LUHMES (cell line): Measurements from ENCODE around the gene PSD2.

DNA sequence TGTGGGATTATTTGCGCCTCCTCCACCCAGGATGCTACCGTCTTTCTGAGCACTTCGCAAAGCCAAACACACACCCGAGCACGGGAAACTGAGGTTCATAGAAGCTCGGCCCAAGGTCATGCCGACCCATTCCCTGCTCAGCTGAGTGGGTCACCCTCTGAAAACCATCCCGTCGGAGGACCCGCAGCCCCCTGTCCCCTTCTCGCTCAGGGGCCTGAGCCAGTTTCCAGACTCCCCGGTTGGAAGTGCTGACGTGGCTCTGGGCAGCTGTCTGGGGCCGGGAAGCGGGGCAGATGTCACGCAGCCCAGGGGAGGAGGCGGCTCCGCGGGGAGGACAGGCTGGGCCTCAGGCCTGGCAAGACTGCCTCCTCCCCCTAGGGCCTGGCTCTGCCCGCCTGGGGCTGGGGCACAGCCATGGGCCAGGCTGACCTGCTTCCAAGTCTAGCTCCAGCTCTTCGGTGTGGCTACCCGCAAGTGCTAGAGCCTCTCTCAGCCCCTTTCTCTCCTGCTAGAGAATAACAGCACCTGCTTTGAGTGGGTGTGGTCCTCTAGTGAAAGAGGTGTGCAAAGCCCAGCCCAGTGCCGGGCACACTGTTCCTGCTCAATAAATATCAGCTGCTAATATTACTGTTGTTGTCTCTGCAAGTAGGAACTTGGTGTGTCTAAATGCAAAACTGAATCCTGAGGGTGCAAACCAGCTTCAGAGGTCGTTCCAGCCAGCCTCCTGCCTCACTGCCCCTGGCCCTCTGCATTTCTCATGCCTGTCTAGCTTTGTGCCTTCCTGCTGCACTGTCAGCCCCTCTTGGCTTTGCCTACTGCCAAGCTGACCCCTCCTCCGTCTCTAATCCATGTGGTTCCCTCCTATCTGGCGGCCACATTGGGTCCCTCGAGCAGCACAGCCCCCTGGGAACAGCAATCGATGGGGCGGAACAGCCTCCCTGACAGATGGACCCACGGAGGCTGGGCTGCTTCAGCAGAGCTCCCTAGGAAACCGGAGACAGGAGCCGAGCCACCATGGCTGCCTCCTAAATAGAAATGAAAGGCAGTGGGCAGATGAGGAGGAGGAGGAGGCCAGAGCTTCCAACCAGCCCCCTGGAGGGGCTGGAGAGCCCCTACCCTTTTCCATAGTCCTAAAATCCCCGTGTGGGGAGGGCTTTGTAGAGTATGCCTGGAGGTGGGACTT is 9.7 kb upstream of the CXXC5 start:
- PRO-cap = bidirectional peak, plus-strand start at position 390 of the sequence, minus-strand start at position 226 of the sequence; bidirectional peak, plus-strand start at position 975 of the sequence, minus-strand start at position 776 of the sequence

GRCh38 chr5:139643417-139644524 is 4.4 kb upstream of the CXXC5 start:
- PRO-cap = no peak

DNA sequence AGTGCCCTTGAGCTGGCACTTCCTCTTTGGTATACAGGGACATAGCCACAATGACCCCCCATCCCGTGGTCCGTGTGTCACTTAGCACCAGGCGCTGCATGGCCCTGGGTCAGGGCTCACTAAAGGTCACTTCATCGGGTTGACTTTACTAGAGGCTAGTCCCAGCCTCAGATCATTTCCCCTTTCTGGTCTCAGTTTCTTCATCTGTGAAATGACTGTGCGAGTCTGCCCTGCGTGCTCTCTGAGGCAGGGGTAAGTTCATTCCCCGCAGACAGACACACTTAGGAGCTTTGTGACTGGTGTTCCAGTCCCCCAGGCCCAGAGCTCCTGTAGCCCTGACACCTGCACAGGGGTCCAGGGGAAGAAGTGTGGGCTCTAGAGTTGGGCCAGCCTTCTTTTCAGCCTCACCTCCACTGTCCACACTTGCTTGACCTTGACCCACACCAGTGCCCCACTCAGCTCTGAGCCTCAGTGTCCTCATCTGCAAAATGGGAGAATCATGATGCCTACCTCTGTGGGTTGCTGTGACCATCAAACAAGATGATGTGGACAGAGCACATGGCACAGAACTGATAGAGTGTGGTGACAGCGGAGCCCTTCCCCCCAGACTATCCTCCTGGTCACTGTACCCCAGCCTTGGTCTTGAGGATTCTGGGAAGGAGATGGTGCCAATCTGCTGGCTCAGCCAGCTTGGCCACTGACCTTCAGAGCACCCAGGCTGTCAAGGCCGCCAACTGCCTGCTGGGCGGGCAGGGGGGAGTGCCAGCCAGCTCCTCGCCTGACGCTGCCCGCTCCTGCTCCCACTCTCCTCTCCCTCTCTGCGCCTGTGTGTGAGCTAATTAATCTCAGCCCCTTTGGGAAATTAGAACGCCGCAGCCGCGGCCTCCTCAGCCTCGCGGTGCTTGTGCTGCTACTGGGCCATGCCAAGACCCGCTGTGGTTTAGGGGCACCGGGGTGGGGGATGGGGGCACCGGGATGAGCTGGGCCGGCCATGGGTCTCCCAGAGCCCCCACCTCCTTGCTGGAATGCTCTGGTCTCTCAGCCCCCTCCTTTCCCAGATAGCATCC is 16.6 kb downstream of the CXXC5 start:
- PRO-cap = no peak

DNA sequence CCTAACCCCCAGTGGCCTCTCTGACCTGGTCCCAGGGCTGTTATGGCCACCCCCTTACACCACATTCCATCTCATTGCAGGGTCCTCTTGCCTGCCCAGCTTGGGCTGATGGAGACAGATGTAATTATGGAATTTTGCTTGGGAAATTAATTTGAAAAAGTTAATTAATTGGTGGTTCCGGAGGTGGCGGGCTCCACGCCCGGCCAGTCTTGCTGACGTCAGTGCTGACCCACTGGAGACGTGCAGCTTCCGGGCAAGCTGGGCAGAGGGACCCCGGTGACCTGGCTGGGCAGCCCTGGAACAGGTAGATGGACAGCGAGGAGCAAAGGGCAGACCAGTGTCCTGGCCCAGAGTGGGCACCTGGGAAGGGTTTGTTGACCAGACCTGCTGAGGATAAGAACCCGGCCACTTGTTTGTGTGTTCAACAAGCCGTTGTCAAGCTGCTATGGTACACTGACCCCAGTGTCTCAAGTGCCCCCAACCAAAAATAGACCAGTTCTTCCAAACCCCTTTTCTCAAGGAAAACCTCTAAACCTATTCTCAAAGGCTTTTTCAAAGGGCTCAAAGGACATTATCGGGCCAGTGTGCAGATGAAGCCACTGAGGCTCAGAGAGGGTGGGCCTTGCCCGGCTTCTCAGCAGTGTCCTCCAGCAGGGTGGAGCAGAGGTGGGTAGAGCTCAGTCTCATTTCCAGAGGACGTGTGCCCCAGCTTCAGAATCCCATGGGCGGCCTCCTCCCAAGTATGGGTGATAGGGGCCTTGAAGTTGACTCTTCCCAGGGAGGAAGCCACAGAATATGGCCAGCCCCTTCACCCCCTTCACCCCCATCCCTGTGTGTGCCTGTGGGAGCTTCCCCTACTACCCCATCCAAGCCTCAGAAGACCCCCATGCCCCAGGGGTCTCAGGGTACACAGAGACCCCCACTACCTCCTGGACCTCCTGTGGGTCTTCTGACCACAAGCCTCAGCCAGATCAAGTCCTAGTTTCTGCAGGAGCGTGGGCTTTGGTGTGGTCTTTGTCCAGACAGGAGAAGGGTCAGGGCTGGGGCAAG is 17.7 kb downstream of the CXXC5 start:
- PRO-cap = no peak

- PRO-cap = no peak
Observed at GRCh38 chr5:139678555-139679515, 30.7 kb downstream of the CXXC5 start.

DNA sequence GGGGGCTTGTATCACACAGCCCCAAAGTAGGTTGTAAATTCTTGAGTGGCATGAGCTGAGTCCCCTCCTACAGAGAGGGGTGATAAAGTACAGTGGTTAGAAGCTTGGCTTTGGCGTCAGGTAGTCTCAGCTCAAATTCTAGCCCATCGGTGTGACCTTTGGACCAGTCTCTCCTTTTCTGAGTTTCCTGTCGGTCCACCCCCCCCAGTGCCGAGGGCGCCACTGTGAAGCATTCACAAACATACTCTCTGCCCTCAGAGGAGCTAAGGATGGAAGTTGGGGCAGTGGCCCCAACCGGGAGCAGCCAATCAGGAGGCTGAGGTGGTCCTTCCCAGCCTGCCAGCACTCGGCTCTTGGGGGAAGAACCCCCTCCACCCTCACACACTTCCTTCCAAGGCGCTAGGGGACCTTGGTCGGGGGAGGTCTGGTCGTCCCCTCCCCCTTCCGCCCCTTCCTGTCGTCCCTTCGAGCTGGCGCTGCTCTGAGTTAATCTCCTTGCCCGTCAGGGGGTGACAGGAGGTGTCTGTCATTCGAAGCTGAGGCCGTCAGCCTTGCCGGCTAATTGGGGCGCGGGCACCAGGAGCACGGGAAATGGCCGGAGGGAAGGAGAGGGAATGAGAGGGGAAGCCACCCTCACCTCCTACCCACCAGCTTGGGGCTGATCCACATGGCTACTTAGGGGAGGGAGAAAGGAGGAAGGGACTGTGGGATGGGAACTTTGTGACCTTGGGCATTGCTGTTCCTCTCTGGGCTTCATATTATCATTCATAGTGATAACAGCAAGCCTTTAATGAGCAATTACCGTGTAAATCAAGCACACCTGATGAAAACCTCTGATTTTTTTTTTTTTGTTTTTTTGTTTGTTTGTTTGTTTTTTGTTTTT is 53.1 kb downstream of the CXXC5 start:
- PRO-cap = no peak

DNA sequence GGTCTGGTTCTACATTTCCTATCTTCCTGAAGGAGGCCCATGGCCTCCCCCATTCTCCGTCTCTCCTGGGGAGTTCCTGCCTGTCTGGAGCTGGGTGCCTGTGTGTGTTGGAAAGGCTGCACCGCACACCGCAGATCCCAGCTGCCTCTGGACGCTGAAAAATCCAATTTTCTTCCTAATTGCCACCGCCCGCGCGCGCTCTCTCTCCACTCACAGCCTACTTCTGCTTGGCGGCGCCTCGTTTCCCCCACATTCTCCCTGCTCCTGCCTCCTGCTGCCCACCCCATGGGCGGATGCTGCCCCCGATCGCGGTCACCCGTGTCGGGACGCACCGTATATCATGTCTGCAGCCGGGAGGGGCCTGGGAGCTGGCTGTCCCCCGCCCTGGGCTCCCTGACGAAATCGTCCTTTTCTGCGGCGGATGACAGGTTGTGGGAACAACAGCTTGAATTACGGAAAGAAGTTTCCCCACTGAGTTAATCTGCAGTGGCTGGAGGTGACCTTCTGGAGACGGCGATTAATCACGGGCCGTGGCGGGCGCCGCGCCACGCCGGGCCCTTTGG is 36.4 kb upstream of the PSD2 start:
- PRO-cap = unidirectional peak, minus-strand start at position 150 of the sequence; bidirectional peak, plus-strand start at position 507 of the sequence, minus-strand start at position 415 of the sequence

GRCh38 chr5:139795208-139796397 is at the start of gene PSD2:
Gene PSD2, plus strand, starts transcription at chr5:139795808.
- PRO-cap = no peak

- PRO-cap = no peak
Observed at GRCh38 chr5:140108379-140108899, 5.5 kb upstream of the PURA start.

DNA sequence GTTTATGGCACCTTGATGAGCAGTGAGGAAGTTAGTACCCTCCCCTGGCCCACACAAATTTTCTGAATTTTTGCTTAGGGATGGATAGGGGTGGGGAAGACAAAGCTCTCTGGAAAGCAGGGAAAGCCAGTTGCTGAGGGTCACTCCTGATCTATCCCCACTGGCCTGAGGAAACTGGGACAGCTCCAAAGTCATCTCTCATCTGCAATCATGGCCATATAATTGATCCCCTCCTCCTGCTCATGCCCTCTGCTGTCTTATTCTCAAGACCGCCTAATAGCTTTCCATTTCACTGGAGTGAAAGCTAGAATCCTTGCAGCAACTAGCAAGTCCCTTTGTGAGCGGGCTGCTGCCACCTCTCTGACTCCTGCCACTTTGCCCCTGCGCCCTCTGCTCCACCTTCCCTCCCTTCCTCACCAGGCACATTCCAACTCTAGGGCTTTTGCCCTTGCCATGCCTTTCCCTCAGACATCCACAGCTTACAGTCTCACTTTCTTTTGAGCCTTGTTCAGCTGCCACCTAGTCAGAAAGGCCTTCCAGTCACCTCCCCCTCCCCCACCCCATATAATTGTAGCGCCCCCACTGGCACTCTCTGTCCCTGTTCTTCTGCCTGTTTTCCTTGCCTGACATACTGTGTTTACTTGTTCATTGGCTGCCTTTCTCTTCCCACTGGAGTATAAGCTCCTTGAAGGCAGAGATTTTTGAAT is 30.8 kb downstream of the CYSTM1 start:
- PRO-cap = no peak

DNA sequence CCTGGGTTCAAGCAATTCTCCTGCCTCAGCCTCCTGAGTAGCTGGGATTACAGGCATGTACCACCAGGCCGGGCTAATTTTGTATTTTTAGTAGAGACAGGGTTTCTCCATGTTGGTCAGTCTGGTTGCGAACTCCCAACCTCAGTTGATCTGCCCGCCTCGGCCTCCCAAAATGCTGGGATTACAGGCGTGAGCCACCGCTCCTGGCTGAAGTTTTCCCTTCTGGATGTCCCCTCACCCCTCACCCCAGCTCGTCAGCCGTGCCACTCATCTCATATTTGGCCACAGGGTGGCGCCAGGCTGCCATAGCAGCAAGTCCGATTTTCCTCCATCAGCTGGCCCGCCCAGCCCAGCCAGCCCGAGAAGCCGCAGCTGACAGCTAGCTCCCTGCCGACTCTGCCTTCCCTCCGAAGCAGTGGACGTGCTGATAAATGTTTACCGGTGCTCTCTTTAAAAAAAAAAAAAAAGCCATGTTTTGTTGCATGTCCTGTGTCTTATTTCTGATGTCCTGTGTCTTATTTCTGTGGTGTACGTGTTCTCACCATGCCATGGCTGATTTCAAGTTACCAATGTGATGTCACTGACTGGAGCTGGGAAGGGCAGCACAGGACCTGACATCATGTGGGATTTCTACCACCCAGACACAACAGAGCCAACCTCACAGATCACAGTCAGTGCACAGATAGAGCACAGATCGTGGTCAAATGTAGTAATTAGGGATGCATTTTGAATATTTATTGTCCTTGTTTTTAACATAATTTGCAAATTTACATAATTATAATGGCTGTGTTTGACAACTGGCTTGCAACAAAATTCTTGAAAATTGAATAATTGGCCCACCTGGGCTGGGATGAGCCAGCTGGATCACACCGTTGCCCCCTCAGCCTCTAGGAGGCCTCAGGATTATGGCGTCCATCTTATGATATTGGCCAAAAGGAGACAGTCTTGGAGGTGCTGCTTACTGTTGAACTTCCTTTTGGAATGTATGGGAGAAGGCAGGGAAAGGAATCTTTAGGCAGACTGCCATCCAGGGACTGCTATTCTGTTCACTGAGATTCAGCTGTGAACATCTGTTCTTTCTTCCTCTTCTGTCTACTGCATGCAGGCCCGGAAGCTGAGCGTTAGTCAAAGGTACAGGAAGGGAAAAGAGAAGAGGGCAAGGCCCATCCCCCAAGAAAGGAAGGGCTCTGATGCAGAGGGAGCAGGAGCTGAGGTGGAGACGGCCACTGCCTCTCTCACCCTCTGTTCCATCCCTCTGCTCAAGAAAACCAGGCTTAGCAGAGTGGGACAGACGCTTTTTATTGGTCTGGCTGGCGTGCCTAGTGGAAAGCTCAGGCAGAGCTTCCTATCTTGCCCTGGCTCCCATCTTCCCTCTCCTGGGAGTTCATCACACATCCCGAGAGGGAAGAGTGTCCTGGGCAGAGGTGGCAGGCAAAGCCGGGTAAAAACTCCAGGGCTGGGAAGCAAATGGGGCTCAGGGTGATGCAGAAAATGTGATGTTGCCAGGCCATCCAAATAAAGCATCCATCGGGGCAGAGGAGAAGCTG is 58.0 kb downstream of the PFDN1 start:
- PRO-cap = no peak

- PRO-cap = no peak
Observed at GRCh38 chr5:140256152-140256831, 46.6 kb downstream of the PFDN1 start.

- PRO-cap = no peak
Observed at GRCh38 chr5:140293805-140294228, 9.1 kb downstream of the PFDN1 start.

GRCh38 chr5:140332786-140333258 is 13.6 kb downstream of the HBEGF start:
- PRO-cap = no peak

- PRO-cap = no peak
Observed at GRCh38 chr5:140347502-140347779, 1.0 kb upstream of the HBEGF start.

- PRO-cap = no peak
Observed at GRCh38 chr5:140381443-140381647, 20.3 kb upstream of the ANKHD1 start.

DNA sequence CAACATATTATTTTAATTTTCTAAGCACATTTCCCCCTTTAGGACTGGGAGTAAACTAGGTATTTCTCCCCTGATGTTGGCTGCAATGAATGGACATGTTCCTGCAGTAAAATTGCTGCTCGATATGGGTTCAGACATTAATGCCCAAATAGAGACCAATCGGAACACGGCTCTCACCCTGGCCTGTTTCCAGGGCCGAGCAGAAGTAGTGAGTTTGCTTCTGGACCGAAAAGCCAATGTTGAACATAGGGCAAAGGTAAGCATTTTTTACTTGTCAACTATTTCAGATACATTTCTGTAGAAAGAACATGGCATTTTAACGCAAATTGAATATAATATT is 39.7 kb upstream of the EIF4EBP3 start:
- PRO-cap = no peak

DNA sequence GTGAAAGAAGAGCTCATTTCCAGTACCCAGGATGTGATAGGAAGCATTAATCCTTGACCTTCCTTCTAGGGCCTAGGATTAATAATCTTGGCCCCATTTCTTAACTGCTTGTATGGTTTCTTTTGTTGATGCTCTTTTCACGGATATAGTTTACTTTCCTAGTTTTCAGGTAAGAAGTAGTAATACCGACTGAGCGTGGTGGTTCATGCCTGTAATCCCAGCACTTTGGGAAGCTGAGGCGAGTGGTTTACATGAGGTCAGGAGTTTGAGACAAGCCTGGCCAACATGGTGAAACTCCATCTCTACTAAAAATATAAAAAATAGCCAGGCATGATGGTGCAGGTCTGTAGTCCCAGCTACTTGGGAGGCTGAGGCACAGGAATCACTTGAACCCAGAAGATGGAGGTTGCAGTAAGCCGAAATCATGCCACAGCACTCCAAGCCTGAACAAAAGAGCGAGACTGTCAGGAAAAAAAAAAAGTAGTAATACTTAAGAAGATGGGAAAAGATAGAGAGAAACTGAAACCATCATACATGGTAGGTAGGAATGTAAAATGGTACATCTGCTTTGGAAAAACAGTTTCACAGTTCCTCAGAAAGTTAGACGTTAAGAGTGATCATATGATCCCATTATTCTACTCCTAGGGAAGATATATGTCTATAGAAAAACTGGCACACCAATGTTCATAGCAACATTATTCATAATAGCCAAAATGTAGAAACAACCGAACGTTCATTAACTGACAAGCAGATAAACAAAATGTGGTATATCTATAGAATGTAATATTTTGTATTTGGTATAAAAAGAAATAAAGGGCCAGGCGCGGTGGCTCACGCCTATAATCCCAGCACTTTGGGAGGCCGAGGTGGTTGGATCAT is 16.1 kb upstream of the EIF4EBP3 start:
- PRO-cap = no peak

DNA sequence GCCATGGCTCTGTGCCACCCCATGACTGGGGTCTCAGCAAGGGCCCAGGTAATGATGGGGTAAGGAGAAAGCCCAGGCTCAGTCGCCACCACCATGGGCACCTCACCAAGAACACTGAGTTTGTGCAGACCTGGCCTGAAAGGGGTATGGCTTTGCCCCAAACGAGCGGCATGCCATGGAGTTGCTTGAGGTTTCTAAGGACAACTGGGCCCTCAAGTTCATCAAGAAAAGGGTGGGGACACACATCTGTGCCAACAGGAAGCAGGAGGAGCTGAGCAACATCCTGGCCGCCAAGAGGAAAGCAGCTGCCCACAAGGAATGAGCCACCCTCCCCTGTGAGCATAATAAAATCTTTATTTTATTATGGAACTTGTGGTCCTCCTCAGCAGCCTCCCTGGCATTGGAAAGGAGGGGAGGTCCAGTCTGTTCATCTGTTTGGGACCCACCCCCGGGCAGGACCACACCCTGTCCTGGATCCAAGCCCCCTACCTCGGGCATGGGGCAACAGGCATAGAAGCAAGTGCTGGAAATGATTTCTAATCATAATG is 23.8 kb downstream of the CD14 start:
- PRO-cap = no peak

GRCh38 chr5:140637937-140638576 is 1.2 kb upstream of the TMCO6 start:
- PRO-cap = no peak